ENCODE measurements around a stretch of chr5.

DNA sequence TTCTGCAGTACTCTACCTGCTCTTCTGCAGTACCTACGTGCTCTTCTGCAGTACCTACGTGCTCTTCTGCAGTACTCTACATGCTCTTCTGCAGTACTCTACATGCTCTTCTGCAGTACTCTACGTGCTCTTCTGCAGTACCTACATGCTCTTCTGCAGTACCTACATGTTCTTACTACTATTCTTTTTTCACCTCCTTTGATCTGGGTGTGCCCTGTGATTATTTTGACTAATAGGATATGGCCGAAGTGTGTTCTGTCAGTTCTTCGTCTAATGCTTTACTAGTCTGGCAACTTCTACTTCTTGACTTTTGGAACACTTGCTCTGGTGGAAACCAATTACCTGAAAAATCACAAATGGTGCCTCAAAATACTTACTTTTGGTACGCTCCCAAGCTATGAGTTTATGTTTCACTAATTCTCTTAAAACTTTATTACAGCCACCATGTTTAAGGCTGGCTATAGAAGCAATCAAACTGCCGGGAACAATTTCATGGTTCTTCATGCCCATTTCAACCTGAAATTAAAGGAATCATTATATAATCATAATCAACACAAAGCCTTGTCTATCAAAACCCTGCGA is 4.3 kb downstream of the RIOK2 start:
- RRBS, result no CpG with 5 or more reads among the region's 8 CpGs

- RRBS, result 2% methylated on average over 7 of the region's 28 CpGs
Measured at GRCh38 chr5:98768704-98769043, 4.8 kb upstream of the RGMB start.

DNA sequence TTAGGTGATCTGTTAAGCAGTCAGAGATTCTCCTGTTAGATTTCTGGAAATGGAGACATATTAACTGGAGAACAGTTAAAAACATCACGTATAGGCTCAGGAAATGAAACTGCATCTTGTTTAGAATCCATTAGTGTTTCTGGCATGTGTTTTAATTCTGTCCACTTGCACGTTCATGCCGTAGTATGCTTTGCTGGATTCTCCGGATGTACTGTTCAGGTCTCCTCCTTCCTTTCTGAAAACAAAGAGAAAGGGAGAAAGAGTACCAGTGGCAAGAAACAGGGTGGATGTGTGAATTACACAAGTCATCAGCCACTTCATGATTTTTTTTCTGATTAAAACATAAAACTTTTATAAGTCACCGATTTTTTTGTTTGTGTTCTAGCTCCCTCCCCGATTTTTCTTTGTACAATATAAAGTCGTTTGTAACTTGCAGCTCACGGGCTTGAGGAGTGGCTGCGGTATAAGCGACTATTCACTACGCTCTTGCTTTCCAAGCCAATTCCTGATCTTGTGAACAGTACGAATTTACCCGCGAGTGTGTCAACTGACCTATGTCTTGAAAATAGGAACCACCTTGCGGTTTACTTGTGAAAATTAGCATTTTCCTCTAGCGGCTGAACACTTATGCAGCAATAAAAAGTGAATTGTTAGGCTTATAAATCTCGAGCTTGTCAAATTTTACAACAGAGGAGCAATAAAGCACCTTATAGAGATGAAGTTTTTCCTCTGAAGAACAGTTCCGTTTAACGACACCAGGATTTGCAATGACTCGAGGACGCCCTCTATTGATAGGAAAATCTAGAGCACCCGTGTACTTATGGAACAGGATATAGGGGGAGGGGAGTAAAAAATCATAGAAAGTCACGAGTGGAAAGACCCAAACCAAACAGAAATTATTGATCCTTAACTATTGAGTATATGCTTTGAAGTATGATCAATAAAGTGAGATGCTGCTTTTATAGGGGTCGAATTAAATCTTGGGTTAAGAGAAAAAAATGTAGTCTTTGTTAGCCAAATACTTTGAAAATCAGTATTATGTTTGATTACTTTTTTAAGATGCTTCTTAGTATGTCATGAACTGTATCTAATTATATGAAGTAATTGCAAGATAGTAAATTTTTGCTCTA is 2.1 kb upstream of the RGMB start:
- RRBS, result no CpG with 5 or more reads among the region's 24 CpGs

DNA sequence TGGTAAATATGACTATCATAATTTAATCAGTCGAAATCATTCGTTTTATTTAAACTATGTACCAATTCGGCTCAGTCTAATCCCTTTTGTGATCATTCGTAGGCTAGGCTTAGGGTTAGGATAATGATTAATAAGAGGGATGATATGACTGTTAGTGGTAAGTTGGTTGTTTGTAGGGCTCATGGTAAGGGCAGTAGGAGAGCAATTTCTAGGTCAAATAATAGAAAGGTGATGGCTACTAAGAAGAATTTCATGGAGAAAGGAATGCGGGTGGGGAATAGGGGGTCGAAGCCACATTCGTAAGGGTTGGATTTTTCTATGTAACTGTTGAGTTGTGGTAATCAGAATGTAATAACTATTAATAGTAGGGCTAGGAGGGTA is 484.5 kb upstream of the FAM174A start:
- RRBS, result no CpG with 5 or more reads among the region's 7 CpGs

DNA sequence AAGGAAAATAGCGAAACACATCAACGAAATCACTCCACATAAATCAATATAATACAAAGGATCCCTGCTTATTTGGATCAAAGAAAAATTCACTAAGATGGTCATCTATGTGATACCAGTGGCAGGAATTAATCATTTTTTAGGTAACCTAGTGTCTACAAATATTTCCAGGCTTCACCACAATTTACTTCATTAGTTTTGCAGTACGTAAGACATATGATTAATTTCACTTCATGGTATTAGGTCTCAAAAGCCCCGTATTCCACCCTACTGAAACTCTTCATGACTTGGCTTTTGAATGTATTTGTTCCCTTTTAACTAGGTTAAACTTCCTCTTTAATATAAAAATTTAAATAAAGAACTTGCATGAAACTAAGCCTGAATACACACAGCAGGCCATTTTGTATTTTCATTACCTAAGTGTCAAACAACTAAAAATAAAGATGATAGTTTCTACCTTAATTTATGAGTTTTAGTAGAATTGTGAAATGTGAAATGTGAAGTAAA is 4.2 kb downstream of the ST8SIA4 start:
- RRBS, result no CpG with 5 or more reads among the region's 4 CpGs

DNA sequence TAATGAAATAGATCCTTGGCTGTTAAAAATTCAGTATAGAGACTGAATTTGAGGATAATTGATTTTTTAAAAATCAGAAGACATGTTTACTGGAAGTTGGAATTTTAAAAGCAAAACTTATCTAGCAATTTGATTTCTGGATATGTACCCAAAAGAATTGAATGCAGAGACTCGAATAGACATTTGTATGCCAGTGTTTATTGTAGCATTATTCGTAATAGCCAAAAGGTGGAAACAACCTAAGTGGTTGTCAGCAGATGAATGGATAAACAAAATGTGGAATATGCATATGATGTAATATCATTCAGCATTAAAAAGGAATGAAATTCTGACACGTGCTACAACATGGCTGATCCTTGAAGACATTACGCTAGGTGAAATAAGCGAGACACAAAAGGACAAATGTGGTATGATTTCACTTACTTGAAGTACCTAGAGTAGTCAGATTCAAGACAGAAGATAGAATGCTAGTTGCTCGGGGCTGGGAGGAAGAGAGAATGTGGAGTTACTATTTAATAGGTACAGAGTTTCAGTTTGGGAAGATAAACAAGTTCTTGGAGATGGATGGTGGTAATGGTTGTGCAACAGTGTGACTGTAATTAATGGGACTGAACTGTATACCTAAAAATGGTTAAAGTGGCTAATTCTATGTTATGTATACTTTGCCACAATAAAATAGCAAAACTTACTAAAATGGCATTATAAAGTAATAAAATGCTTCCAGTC is 34.2 kb downstream of the PAM start:
- RRBS, result no CpG with 5 or more reads among the region's 6 CpGs

- RRBS, result no CpG with 5 or more reads among the region's 2 CpGs
Measured at GRCh38 chr5:102795977-102796549, 41.0 kb downstream of the PAM start.

- RRBS, result no CpG with 5 or more reads among the region's 1 CpG
Measured at GRCh38 chr5:103009627-103009951, 110.3 kb downstream of the GIN1 start.

DNA sequence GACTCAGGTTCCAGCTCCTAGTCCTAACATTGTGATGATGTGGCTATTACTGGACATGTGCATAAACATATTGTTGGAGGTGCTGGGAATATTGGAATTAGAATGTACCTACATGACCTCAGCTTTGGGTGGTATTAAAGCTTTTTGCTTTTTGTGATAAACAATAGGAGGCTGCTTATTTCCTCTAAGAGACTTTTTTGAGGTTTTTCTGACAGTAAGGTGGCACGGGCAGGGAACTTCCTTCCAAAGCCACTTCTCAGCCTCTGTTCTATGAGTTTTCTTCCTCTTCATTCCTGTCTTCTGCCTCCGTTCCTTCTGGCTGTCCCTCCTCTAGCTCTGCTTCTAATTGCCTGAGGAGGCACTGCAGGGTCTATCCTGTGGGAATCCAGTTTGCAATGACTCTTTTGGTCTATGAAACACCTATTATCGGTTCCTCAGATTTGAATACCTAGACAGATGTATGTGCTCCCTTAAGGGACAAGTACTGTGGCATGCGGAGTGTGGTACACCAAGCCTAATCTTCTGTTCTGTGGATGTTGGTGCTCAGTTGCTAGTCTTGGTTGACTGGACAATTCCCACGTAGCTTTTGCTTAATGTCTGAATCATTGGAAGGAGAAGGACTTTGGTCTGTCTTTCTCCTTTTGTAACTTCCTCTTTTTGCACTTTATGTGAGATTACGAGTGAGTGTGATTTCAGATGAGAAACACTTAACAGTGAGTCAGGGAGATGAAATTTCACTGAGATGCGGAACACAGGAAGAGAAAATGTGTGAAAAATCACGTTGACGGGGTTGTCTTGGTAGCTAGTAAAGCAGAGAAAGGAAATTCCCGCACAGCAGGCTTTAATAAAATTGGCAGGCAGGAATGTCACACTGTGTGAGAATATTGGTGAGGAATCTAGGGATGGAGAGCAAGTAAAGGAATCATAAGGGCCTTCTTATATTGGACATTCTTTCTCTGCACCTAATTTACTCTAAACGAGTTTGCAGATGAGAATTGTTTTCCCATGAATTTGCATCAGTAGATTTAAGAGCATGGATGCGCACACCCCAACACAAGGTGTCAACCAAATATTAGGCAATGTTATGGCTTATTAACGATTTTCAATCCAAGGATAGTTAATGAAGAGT is 305.2 kb downstream of the EFNA5 start:
- RRBS, result no CpG with 5 or more reads among the region's 13 CpGs

DNA sequence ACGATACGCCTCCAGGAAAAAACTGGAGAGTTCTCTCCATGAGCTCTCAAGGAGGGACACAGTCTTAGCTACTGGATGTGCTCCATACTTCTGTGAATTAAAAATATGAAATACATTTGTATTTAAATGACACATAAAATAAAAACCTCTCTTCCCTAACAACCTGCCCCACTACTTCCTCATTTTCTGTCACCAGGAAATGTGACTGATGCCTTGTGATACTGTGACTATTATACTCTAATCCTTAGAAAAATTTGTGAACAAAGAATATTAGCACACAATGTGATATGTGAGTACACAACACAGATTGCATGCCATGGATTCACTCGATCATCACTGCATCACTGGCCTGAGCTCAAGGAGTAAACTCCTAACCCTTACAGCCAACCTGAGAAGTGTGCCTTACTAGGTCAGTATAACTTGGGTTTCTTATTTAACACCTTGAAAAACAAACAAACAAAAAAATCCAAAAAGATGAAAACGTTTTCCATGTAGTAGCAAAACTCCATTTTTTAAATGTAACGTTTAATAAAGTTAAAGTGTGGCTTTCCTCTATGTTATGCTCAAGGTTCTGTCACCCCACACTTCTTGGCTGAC is 280.9 kb downstream of the EFNA5 start:
- RRBS, result no CpG with 5 or more reads among the region's 5 CpGs

DNA sequence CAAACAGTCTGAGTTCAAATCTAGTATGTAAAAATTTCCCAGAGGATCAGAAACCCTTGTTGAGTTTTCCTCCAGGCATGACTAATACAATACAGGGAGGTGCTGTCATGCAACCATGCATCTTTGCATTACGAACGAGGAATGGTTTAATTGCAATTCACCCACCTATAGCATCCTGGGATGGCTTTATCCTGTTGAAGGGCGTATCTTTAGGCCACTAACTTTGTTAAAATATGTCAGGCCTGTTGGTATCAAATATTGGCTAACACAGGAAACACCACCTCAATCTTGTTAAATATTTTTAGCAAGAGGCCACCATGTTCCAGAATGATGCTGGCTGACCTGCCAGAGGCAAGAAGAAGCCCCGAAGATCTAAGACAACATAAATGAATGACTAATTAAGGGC is 196.3 kb downstream of the EFNA5 start:
- RRBS, result no CpG with 5 or more reads among the region's 4 CpGs

DNA sequence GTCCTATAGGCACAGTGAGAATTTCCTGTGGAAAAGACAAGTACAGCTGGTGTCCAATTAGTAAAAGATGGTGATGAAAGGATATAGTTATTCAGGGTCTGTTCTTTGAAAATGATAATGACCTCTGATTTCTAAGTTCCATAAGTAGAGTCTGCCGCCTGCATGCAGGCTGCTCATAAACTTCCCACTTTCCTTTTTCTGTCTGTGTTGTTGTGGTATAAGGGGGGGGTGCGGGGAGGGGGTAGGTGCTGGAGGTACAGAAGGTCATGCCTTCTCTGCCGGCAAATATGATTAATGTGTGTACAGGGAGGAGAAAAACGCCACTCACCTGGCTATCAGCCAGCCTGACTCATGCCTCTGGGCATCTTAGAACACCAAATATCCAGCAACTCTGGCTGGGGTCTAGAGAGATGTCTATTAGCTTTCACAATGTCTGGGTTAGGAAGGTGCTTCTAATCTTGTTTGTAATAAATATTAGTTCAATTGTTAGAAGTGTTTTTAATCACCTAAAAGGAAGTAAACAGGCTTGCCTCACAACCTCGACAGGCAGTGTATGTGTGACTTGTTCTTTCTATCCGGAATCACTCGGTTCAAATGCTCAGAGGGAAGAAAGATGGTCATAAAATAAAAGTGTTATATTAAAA is 128.3 kb downstream of the EFNA5 start:
- RRBS, result no CpG with 5 or more reads among the region's 7 CpGs

- RRBS, result no CpG with 5 or more reads among the region's 18 CpGs
Measured at GRCh38 chr5:107572012-107572504, 98.7 kb downstream of the EFNA5 start.

- RRBS, result no CpG with 5 or more reads among the region's 5 CpGs
Measured at GRCh38 chr5:107601179-107601668, 69.5 kb downstream of the EFNA5 start.

GRCh38 chr5:107669173-107669464 is 1.6 kb downstream of the EFNA5 start:
- RRBS, result 10% methylated on average over 3 of the region's 15 CpGs

GRCh38 chr5:107670042-107670725 is 553 bp downstream of the EFNA5 start:
- RRBS, result 4% methylated on average over 36 of the region's 68 CpGs

DNA sequence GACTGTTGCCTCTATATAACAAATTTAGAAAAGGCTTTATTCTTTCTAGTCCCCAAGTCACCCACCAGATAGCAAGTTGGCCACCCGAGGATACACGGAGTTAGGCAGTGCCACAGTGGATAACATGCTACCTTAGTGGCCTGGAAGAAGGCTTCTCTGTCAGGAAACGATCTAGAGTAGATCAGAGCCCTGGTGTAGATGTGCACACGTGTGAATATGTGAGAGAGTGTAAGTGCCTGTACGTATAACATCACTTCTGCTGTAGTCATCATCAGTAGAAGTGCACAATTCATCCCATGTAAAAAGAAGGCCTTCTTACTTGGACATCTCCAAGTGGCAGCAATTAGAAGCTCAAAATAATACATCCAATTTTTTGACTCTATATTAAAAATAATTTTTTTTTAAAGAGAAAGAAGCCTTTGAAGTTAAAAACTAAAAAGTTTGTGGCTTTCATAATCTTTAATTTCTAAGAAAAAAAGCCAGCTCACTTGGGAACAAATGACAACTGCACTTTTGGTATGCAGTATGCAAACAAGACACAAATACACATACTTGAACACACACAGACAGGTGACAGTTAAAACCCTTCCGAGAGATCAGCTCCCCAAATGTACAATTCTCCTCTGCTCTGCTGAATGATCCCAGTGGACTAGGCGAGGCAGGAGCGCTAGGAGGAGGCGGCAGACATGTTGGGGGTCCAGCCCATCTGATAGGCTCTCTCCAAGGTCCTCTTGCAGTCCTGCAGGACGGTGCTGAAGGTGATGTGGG is 190.5 kb upstream of the EFNA5 start:
- RRBS, result no CpG with 5 or more reads among the region's 10 CpGs

- RRBS, result no CpG with 5 or more reads among the region's 3 CpGs
Measured at GRCh38 chr5:108058373-108058794, 323.5 kb downstream of the FBXL17 start.

DNA sequence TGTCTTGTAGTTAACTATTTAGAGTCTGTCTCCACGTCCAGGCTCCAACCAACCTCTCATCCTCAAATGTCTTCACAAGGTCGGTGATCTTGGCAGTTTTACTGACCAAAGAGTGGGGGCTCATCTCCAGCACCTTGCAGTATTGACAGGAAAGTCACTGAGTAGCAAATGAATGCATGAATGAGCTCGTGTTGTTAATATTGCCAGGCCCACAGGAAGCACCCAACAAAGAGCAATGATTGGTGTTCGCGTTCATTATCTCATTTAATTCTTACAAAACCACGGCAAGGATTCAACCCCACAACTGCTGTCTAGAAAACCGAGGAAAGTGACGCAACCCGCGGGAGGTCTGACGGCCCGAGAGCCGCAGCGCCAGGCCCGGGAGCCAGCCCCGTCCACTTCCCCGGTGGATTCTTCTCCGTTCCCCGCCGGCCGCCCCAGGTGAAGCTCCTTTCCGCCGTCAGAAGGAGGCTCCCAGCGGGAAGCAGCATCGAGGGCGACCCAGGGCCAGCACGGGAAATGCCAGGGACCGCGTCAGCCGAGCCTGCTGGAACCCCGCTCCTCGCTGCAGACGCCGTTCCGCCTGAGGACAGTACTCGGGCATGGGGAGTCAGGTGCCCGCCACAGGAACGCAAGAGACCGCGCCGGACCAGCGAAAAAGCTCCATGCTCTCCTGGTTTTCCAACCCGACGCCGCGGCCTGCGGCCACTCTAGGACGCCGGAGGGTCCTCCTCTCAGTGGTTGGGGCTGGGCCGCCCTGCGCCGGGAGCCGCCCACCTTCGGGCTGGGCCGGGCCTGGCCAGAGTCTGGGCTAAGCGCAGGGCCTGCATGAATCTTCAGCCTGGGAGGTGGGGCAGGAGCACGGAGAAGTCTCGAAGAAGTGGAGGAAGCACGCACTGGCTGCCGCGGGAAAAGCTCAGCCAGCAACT is 19.9 kb upstream of the FER start:
- RRBS, result 1% methylated on average over 12 of the region's 61 CpGs